Hair follicular keratinocyte (primary cell): ENCODE results near the genes AGK, TAS2R38, TAS2R40, OR2A42, OR2A7 and ARHGEF5.

DNA sequence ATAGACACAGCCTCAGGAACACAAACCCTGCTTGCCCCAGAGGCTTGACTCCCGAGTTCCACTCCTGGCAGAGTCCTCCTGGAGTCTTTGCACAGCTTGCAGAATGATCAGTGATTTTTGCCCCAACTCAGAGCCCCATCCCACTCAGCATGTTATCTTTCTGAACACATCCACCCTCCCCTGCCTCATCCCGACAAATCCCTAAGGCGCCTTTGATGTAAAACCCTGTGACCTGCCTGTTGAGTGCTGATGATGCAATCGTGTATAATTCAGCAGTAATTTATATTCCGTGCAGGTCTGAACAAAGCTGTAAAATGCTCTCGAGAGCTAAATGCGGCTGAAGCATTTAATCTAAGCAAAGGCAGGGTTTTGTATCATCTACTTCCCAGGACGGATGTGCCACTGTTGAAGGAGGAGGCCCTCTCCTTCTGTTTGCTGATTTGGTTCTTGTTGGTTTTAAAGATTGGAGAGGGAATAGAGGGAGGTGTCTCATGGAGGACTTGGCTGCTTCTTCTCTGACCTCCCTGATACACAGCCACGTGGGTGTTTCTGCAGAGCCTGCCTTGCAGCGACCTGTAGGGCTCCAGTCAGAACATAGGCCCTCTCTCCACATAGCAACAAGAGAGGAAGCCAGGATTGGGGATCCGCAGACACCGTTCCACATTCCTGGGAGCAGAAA lies 90.4 kb upstream of the AGK start:
- RAMPAGE, long total RNA: no peak

GRCh38 chr7:141551068-141551692 lies at the start of gene AGK:
AGK (plus strand) TSS chr7:141551410.
- RAMPAGE, long total RNA: no peak

DNA sequence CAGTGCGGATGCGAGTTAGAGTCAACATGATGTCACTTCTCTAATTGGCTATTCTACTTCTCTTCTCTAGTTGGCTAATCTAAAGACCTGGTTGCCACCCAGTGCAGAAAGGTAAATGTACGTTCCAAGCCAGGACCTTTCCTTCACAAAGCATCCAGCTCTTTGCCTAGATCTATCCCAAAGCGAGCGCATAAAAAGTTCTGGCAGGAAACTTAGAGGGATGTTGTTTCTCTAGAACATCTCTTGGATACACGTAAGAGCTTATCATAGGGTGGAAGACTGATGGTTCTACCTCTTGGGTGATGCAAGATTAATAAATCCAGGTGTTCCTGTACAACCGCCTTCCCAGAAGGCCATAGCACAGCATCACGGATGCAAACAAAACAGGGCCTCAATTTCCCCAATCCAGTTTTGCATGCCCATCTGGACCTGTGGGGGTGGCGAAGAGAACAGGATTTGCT lies at the start of gene TAS2R38:
Gene TAS2R38, minus strand, starts transcription at position 112 of the 461 bp plus-strand sequence.
- RAMPAGE, long total RNA: no peak

- RAMPAGE, long total RNA: no peak
These were observed 42.9 kb upstream of the PRSS58 start for GRCh38 chr7:142300632-142301236.

DNA sequence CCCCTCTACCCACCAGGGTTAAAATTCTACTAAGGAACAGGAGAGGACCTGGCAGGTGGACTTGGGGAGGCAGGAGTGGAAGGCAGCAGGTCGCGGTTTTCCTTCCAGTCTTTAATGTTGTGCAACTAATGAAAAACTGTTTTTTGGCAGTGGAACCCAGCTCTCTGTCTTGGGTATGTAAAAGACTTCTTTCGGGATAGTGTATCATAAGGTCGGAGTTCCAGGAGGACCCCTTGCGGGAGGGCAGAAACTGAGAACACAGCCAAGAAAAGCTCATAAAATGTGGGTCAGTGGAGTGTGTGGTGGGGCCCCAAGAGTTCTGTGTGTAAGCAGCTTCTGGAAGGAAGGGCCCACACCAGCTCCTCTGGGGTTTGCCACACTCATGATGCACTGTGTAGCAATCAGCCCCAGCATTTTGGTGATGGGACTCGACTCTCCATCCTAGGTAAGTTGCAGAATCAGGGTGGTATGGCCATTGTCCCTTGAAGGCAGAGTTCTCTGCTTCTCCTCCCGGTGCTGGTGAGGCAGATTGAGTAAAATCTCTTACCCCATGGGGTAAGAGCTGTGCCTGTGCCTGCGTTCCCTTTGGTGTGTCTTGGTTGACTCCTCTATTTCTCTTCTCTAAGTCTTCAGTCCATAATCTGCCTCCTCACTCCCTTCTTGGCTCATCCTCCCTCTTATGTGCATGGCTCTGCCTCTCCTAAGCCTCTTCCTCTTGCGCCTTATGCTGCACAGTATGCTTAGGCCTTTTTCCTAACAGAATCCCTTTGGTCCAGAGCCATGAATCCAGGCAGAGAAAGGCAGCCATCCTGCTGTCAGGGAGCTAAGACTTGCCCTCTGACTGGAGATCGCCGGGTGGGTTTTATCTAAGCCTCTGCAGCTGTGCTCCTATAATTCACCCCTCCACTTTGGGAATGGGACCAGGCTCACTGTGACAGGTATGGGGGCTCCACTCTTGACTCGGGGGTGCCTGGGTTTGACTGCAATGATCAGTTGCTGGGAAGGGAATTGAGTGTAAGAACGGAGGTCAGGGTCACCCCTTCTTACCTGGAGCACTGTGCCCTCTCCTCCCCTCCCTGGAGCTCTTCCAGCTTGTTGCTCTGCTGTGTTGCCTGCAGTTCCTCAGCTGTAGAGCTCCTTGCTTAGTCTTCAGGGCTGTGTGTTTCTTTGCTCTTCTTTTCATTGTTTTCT lies 17.7 kb downstream of the PRSS2 start:
- RAMPAGE, long total RNA: no peak

- RAMPAGE, long total RNA: no peak
These were observed 27.8 kb downstream of the PRSS2 start for GRCh38 chr7:142798246-142799197.

DNA sequence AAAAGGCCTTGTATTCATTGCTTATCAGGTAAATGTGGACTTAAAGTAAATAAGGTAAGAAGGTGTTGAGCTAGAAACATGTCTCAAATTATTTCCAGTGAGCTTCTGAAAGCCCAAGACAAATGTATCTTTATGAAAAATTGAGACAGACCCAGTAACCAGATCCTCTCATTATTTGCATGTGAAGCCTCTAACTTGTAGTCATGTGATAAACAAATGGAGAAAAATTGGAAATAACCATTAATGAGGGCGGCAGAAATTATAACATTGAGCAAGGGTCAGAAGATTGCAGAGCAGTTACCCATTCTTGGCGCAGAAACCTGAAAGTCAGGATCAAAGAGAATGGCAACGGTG lies at the start of gene TAS2R40:
Gene TAS2R40, plus strand, starts transcription at position 301 of the 354 bp plus-strand sequence.
- RAMPAGE, long total RNA: no peak

DNA sequence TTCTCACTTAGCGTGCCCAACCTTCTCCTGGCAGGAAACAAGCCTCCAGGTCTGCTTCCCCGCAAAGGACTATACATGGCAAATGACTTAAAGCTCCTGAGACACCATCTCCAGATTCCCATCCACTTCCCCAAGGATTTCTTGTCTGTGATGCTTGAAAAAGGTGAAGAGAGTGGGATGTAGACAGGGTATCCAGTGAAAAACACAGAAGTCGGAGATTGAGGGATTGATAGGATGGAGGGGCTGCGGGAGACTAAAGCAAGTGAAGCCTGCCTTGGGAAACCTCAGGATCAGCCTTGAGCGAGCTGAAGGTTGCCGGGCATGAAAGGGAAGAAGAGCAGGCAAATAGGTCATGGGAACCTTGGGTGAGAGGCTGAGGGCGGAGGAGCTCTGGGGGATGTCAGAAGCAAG lies 1.3 kb downstream of the GSTK1 start:
- RAMPAGE, long total RNA: no peak

DNA sequence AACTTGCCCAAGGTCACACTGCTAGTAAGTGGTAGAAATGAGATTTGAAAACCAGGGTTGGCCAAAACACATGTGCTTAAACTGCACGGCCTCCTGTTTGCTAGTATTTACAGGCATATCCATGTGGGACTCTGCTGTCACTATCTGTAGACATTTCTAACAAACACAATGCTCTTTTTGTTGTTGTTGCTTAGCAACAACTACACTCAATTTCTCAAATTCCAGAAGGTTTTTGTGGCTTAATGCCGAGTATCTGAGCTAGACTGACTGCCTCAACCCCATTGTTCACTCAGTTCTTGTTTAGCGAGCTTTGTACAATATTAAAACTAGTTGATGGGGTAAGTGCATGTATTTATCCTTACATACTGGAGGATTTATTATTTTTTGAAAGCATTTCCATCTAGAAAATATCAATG lies 5.4 kb upstream of the TMEM139 start:
- RAMPAGE, long total RNA: no peak

DNA sequence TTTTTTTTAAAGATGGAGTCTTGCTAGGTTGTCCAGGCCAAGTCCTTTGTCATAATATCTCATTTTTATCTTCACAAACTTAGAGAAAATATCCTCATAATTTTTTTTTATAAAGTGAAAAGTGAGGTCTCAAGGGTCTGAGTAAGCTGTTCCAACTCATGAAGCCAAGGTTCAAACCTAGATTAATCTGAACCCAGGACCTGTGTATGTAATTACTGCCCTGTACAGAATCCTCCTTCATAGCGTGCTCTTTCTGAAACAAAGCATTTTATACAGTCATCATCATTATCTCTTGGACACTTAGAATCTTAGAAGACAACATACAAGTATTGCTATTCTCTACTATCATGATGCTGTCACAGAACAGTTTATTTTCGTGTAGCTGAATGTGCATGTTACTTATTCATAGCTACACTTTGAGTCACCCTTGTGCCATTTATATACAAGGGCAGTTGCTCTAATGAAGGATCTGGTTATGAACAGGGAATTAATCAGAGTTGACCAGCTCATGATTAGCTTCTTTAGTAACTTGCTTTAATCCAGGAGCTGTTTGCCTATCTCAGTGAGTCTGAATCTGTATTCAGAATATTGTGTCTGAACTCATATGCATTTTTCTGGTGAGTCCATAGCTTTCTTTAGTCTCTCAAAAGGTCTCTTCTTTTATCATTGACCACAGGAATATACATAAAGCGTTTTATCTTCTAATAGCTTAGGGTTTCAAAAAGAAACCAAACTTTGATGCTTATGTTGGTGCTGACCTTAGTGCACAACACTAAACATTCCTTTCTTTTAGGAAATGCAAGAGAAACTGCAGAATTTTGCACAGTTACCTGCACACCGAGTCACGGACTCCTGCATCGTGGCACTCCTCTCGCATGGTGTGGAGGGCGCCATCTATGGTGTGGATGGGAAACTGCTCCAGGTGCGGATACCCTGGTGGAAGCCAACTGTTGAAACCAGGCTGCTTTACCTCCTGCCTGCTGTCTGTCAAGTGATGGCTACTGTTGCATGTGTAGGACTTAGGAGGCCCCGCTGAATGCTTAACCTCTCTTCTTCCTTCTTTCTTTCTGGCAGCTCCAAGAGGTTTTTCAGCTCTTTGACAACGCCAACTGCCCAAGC lies 11.3 kb downstream of the CASP2 start:
- RAMPAGE, long total RNA: no peak

GRCh38 chr7:143302967-143304206 lies 12.5 kb upstream of the CLCN1 start:
- RAMPAGE, long total RNA: no peak

DNA sequence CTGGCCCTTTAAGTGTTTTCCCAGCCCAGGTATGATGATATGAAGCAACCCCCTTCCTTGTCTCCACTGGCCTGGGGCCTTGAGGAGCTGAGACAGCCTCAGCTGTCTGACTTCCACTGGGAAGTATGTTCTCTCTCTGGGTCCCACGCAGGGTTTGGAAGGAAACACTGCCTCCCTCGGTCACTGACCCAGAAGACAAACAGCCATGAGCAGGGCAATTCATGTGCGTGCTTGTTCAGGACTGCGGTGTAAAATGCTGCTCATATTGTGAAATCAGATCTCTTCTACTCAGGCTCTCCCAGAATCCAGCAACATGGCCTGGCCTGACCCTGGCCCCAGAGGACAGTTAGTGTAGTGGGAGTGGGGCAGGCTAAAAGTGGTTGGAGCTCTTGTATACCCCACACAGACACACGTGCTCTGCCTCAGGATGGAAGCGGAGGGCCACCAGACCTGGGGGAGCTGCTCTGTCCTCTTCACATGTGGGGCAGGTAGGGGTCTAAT lies 2.8 kb downstream of the CLCN1 start:
- RAMPAGE, long total RNA: no peak

DNA sequence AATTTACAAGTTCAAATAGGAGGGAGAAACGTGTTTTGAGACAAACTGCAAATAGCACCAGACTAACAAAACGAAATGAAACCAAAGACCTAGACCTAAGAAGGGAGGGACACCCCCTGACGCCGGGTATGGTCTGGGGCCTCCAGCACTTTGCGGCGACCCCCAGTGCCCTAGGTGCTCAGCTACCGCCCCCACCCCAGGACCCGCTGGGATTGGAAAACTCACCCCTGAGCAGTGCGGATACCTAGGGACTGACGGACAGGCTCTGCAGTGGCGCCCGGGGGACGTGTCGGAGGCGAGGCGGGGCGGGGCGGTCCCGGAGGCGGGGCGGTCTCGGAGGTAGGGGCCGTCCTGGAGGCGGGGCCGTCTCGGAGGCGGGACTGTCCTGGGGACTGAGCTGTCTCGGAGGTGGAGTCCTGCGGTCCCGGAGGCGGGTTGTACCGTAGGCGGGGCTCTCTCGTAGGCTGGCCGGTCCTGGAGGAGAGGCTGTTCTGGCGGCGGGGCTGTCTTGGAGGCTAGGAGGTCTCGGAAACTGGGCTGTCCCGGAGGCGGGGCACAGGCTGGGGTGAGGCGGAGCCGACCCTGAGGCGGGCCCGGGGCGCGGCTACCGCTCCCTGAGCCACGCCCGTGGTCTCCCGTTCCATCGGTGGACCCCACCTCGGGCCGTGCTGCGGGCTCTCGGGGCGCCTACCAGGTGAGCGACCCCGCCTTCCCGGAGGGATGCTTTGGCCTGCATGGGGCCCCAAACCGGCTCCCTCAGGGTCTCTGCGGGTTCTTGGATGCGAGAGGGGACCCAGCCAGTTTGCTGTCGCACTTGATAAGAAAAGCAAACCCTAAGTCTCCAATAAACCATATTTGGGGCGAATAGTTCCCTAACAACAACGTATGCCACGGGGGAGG lies 65.3 kb downstream of the TCAF1 start:
- RAMPAGE, long total RNA: no peak

DNA sequence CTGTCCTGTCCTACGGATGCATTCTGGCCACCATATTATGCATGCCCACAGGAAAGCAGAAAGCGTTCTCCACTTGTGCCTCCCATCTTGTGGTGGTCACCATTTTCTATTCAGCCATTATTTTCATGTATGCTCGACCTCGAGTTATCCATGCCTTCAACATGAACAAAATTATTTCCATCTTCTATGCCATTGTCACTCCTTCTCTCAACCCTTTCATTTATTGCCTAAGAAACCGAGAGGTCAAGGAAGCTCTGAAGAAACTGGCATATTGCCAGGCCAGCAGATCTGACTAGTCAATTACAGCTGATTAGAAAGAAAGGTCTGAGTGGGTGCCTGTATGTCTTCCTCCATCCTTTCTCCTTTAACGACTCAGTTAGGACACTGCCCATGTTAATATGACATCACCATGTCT lies 4.5 kb downstream of the OR6B1 start:
- RAMPAGE, long total RNA: no peak

GRCh38 chr7:144239475-144239952 lies at the start of gene OR2A42:
OR2A42 (minus strand) TSS chr7:144239605.
- RAMPAGE, long total RNA: no peak

DNA sequence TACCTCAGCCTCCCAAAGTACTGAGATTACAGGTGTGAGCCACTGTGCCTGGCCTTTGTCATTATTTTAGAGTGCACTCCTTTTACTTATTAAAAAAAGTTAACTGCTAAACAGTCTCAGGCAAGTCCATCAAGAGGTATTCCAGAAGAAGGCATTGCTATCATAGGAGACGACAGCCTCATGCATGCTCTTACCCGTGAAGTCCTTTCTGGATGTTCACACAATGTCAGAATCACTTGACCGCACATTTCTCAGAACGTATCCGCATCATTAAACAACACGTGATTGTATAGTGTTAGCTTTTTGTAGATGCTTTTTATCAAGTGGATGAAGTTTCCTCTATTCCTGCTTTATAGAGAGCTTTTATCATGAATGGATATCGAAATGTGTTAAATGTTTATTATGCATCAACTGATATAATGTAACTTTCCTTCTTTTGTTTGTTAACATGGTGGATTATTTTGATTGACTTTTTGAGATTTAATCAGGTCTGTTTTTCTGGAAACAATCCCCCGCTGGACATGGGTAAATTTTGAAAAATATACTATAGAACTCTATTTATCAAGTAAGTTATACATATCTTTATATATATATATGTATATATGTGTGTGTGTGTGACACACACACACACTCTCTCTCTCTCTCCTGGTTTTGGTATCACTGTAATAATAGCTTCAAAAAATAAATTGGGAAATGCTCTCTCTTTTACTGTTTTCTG lies at the start of gene OR2A7:
Gene OR2A7, minus strand, starts transcription at position 286 of the 718 bp plus-strand sequence.
- RAMPAGE, long total RNA: no peak

- RAMPAGE, long total RNA: no peak
These were observed at the start of gene ARHGEF5 for GRCh38 chr7:144355332-144355690. ARHGEF5 (plus strand) TSS chr7:144355402.

- RAMPAGE, long total RNA: no peak
These were observed 528.9 kb upstream of the CNTNAP2 start for GRCh38 chr7:145587681-145588068.

GRCh38 chr7:148688540-148689113 lies 10.1 kb upstream of the CUL1 start:
- RAMPAGE, long total RNA: no peak

- RAMPAGE, long total RNA: no peak
These were observed 1.2 kb upstream of the CUL1 start for GRCh38 chr7:148697338-148697969.